ENCODE data around the genes JAZF1, TRIL and CHN2.

DNA sequence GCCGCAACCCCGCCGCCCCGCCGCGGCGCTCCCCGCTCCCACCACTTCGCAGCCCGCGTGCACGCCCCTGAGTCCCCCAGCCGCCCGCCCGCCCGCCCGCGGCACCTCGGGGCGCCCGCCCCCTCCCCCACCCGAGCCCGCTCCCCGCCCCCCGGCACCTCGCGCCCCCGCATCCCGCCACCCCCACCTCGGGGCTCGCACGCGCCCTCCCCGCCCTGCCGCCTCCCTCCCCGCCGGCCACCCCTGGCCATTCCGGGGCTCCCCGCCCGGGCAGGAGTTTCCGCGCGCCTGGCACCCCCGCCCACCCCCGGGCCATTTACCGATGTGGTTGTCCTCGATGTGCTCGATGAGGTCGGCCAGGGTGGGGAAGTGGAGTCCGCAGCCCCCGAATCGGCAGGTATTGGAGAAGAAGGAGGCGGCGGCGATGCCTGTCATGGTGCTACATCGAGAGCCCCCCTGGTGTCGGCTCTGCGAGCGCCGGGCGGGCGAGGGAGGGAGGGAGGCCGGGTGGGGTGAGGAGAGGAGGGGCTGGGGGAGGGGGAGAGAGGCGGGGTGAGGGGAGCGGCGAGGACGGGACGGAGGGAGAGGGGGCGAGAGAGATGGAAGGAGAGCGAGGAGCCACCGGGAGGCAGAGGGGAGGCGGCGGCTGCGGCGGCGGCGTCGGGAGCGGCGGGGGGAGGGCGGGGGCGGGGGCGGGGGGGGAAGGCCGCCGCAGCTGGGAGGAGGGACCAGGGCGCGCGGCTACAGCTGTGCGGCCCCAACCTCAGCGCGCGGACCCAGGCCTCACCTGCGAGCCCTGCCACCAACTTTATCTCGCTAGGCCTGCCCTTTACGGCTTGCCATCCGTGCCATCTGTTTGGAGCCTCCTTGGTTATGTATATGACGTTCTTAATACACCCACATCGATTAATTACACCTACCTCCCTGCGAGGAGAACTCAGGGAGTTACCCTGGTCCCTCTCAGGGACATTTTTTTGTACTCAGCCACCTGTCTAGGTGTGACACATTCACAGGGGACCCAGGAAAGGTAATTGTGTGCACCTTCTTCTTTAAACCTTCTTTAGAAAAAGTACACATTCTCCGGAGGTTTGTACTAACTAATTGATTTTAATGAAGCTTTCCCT lies at the start of gene JAZF1:
JAZF1 (minus strand) TSS at position 653 of the 1,124 bp plus-strand sequence.
- PRO-cap: bidirectional peak, plus-strand start at position 573 of the sequence, minus-strand start at position 648 of the sequence

DNA sequence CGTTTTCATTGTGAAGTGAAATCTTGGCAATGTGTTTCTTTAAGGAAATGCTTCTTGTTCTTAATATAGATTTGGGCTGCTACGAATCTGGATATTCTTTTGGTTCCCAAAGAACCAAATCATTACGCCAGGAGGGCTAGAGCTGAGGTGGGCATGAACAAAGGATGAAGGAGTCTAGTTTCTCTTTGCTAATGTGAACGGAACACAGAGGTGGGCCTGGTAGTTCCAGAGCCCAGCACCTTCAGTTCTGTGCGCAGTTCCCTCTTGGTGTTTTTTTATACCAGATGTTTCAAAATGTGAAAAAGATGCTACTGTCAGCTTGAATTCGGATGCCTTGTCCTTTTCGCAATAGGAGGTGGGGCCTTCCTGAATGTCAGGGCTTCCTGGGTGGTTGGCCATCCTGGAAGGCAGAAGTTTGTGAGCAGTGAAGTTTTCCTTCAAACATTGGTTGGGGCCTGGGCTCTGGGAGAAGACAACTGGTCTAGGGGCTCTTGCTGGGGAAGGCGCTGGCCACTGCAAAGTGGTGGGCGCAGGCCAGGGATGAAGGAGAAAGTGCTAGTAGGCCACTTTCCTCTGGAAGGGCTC lies 56.6 kb upstream of the JAZF1 start:
- PRO-cap: no peak

DNA sequence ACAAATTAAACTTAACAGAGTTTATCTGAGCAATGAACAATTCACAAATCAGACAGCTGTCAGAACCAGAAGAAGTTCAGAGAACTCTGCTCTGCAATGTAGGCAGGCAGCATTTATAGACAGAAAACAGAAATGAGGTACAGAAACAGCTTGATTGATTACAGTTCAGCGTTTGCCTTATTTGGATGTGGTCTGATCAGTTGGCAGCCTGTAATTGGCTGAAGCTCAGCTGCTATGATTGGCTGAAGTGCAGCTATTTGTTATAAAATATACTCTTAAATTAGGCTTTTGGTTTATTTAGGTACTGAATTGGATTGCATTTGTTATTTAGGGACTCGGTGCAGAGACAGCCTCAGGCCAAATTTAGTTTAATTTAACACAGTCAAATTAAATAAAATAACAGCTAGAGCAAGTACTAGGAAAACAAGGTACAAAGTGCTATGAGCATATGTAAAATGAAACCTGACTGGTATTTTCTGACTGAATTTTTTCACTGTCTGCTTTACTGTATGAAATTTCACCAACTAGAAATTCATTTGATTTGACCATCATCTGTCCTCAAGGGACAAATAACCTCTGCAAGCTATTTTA lies 85.9 kb upstream of the JAZF1 start:
- PRO-cap: no peak

DNA sequence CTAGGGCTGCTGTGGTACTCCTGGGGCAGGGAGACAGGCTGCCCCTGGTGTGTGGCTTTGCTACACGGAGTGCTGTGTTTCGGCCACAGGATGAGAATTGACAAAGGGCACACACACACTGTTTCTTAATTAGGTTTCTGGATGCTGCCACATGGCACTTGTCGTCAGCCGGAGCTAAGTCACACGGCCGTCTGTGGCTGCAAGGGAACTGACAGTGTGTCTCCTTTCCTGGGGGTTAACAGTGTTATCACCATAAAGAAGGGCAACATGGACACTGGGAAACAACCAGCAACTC lies 55.7 kb upstream of the CREB5 start:
- PRO-cap: no peak

DNA sequence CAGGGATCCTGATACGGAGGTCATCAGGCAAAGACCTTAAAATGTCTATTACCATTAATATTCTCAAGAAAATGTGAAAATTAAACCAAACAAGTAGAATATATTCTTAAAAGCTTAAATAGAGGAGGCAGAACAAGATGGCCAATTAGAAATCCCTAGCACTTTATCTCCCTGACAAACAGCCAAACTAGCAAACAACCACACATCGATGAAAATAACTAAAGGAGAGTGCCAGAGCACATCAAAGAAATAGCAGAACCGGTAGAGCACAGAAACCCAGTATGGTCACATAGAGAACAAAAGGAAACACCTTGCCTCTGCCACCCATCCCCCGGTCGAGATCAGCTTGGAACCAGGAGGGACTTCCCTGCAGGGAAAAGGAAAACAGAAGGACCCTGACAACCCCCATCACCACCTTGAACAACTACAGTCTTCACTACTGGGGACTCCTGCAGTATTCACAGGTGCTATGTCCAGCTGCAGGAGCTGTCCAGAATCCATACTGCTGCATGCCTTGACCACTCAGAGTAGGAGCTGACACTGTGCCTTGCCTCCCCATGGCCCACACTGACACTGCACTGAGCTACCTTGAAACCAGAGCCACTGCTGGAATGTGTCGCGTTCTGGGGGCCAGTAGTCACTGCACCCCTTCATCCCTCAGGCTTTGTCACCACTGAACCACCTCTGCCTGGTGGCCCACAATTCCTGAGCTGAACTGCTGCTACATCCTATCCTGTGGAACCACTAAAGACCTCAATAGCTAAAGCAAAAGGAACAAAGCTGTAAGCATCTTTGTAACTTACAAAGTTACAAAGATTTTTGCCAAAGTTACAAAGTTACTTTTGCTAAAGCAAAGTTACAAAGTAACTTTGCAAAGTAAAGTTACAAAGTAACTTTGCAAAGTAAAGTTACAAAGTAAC lies 66.9 kb downstream of the TRIL start:
- PRO-cap: no peak

- PRO-cap: unidirectional peak, minus-strand start at chr7:28958115
Observed at GRCh38 chr7:28957817-28958815, at the start of gene TRIL. TRIL (minus strand) TSS chr7:28958330.

DNA sequence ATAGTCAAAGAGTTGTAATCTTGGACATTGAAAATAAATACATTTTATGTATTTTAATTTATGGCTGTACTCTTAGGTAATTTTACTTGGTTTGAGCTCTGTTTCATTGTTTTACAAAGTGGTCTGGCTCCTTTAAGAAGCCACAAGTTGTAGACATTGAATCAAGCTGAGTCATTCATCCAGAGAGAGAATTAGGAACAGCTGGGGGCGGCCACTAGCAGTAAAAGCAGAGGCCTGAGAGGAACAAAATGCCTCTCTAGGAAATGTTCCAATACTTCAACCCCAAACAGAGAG lies 26.4 kb upstream of the TRIL start:
- PRO-cap: no peak

- PRO-cap: bidirectional peak, plus-strand start at chr7:29194771, minus-strand start at chr7:29194504; bidirectional peak, plus-strand start at chr7:29194832, minus-strand start at chr7:29194802
Observed at GRCh38 chr7:29194606-29195019, at the start of gene CHN2. CHN2 (plus strand) TSS chr7:29194775.

- PRO-cap: no peak
Observed at GRCh38 chr7:29265082-29265557, 70.5 kb downstream of the CHN2 start.

DNA sequence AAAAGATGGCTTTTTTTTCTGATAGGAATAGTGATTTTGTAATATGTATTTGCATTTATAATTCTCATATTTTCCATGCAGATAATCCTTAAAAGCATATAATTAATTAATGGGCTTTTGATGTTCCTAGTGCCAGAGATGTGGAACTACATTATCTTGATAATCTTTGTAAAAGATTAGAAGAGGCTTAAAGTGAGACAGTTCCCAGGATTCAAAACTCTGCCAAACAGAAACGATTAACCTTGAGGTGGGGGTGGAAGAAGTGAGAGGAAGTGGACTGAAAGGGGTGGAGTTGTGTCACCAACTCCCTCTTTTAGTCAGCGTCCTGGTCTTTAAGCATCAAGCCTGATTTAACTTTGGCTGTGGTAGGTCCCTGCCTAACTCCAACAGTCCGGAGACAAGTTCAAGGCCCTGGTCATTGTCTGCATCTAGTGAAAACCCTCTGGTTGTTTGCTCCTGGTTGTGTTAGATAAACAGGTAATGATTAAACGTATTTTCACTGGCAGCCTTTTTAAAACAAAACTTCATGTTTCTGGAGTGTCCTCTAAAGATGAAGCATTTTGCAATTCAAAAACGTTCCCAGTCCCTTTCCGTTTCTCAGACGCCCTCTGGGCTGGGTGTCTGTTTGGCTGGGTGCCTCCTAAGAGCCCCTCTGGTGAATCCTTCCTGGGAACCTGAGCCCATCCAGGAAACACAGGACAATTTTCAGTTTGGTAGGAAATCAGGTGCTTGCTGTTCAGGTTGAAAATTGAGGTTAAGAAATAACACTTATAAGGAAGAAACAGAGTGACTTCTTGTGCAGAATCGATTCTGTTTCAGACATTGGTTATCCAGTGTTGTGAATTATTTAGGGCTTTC lies 76.5 kb downstream of the CHN2 start:
- PRO-cap: no peak

- PRO-cap: no peak
Observed at GRCh38 chr7:29884036-29884820, 77.9 kb downstream of the WIPF3 start.

GRCh38 chr7:29922840-29923687 lies 66.5 kb downstream of the SCRN1 start:
- PRO-cap: no peak

GRCh38 chr7:29988816-29989582 lies 602 bp downstream of the SCRN1 start:
- PRO-cap: bidirectional peak, plus-strand start at chr7:29989045, minus-strand start at chr7:29989044

DNA sequence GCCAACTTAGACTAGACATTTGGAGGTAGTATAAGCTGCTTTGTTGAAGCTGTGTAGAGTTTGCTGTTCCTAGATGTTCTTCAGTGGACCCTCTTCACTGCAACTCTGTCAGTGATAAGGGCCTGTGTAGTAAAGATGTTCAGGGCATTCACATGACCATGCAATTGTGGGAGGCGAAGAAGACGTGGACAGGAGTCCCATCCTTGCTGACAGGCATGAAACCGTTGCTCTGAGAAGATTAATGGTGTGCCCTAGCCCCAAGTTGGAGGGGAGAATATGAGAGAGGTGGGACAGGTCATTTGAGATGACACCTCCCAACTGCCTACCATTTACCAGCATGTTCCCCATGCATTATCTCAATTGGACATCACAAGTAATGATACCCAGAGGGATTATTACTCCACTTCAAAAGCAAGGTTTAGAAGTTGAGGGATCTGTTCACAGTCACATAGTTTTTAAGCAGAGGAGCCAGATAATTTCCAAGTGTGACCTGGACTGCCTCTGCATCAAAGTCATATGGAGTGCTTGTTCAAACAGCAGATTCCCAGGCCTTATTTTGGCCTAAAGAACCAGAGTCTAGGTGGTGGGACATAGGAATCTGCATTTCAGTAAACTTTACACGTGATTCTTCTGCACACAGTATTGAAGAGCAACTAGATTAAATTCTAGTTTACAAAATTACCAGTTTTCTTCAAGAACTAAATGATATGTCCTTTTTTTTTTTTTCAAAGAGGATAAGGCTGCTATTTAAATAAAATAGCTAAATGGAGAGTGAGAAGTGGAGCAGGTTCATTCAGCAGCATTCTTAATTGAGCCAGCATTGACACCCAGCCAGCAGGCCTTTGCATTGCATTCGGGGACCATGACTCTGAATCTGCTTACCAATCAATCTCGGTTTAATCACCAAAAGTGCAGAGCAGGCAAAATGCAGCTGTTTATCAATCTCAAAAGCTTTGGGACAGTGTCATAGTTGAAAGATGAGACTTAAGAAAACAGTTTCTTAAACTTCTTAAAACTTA lies 51.3 kb downstream of the PLEKHA8 start:
- PRO-cap: no peak

- PRO-cap: no peak
Observed at GRCh38 chr7:30093218-30093635, 41.6 kb upstream of the MTURN start.

DNA sequence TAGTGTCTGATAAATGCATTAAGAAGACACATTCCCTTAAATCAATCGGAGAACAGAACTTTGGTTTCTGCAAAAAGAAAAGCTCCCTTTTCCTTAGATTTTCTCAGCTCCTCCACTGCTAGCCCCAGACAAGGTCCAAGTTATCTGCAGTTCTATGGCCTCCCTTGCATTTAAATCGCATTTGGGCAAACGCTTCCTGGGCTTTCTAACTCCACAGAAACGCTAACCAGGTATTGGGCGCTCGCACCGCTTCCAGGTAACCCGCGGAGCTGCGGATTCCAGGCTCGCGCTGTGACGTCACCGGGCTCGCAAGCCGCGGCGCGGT lies 447 bp upstream of the MTURN start:
- PRO-cap: no peak

DNA sequence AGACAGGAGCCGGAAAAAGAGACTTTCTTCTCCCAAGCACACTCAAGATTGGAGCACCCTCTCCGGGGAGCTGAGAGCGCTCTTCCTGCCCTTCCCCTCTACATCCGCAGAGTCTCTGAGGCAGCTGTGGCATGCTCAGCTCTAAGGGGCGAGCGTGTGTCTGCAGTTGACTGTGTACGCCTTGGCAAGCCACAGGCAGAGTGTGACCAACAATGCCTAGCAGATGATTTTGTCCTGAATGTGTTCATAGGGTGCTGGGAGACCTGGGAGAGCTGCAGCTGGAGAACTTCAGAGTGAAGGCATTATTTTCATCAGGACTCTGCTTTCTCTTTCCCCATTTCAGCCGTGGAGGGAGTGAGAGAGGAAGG lies 20.7 kb downstream of the MTURN start:
- PRO-cap: no peak

DNA sequence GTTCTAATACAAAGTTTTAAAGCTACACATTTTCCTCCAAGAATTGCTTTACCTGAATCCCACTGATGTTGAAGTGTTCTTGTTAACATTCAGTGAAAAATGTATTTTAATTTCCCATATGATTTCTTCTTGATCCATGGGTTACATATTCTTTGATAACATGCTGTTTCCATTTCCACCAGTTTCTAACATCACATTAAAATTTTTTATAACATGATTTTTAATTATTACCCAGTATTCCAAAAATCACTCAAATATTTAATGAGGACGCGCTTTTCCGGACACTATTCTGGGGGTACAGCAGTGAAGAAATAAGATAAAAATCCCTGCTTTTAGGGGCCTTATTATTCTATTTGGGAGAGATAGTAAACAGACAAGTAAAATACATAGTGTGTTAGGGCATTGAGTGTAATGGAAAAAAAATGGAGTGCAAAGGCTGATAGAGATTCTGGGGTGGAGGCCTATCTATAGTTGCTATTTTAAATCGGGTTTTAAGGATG lies 7.8 kb downstream of the ZNRF2 start:
- PRO-cap: no peak

- PRO-cap: no peak
Observed at GRCh38 chr7:30321239-30321510, 36.8 kb downstream of the ZNRF2 start.

DNA sequence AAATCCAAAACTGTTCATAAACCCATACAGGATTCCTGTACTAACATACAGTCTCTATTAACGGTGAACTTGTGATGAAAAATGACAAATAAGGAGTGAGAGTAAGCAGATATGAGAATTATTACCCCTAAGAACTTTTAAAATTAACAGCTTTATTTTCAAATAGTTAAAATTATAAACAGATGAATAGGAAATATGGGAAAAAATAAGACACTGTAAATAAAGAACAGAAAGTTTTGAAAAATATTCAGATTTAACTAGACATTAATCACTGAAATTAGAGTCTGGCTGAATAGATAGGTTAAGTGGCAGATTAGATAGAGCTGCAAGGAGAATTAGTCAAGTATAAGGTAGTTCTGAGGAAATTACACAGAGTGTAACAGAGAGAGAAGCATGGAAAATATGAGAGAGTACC lies 46.8 kb downstream of the ZNRF2 start:
- PRO-cap: no peak